Caco-2 (cell line): ENCODE measurements around a stretch of chr5.

GRCh38 chr5:88881187-88882269, 1.5 kb downstream of the MEF2C start:
- PRO-cap, result no peak
- RRBS, result no CpG with 5 or more reads among the region's 7 CpGs

- PRO-cap, result no peak
- RRBS, result no CpG with 5 or more reads among the region's 3 CpGs
Measured at GRCh38 chr5:89041283-89041724, 158.3 kb upstream of the MEF2C start.

- PRO-cap, result no peak
- RRBS, result no CpG with 5 or more reads among the region's 5 CpGs
Measured at GRCh38 chr5:89756949-89757333, 652.6 kb downstream of the CETN3 start.

- PRO-cap, result unidirectional peak, plus-strand start at chr5:90548401
- RRBS, result no CpG with 5 or more reads among the region's 6 CpGs
Measured at GRCh38 chr5:90547998-90548624, 10.5 kb upstream of the ADGRV1 start.

- PRO-cap, result no peak
- RRBS, result no CpG with 5 or more reads among the region's 4 CpGs
Measured at GRCh38 chr5:90613950-90614409, 55.4 kb downstream of the ADGRV1 start.

DNA sequence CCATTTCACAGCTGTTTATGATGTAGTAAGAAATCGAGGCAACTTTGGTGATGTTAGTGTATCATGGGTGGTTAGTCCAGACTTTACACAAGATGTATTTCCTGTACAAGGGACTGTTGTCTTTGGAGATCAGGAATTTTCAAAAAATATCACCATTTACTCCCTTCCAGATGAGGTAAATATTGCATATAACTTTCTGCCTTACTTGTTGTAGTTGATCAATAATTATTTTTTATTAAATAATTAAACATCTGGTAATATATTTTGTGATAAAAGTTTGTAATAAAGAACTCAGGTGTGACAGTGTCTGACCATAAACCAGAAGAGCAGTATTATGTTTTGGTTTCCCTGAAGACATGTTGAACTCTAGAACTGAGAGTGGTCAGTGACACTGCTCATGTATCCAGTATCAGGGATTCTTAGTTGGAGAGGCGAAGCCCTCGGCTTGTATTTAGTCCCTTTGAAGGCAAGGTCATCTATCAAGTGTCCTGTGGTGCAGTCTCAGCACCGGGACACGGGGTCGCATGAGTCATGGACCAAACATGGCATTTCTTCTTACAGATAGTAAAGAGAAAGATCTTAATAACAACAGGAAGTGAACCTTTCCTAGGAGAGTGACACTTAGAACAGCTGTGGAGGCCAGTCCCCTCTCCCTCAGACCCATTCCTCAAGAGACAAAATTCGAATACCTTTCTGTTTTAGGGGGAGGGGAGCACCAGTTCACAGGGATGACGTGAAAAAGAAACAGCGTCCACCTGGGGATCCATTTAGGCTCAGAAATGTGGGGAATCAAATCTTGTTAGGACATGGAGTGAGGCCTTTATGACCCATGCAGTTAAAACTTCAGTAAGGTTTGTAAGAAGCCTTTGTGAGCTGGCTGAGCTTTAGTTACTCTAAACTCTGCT, 86.3 kb downstream of the ADGRV1 start:
- PRO-cap, result no peak
- RRBS, result no CpG with 5 or more reads among the region's 9 CpGs

GRCh38 chr5:91006673-91007206, 376.4 kb downstream of the ARRDC3 start:
- PRO-cap, result no peak
- RRBS, result no CpG with 5 or more reads among the region's 3 CpGs

GRCh38 chr5:91033196-91033708, 349.9 kb downstream of the ARRDC3 start:
- PRO-cap, result no peak
- RRBS, result no CpG with 5 or more reads among the region's 2 CpGs

DNA sequence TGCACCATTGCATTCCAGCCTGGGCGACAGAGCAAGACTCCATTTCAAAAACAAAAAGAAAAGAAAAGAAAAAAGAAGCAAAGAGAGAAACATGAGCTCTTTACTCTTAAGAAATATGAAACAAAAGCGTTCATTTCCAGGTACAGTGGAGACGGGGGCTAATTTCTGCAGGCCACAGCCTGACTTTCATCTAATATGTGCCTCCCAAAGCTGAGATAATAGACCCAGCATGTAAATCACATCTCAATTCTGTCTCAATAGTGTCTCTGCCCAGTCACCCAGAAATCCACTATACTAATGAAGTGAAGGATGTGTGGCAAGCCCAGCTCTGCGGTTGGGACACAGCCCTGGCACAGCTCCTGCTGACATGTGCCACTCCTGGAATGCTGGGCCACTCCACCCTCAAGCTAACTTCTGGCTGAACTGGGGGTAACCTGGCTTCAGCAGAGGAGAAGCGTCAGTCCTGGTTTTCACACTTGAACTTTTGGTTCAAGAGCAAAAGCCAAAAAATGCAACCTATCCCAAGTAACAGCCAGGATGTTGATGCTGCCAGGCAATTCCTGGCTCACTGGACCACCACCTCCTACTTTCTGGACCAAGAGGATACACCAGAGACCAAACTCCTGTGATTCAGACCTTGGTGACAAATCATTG, 86.5 kb downstream of the ARRDC3 start:
- PRO-cap, result no peak
- RRBS, result no CpG with 5 or more reads among the region's 5 CpGs

- PRO-cap, result no peak
Measured at GRCh38 chr5:91403618-91403843, 20.4 kb upstream of the ARRDC3 start.

DNA sequence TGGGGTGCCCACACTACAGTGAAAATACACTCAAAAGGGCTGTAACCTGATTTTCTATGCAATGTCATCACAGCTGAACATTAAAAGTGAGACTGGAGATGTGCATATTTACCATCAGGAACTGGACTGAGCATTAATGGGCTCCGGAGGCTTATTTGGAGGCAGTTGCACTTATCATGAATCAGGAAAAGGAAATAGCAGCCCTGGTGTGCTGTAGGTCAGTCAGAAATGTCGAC, 942.0 kb upstream of the NR2F1 start:
- PRO-cap, result no peak
- RRBS, result no CpG with 5 or more reads among the region's 2 CpGs

DNA sequence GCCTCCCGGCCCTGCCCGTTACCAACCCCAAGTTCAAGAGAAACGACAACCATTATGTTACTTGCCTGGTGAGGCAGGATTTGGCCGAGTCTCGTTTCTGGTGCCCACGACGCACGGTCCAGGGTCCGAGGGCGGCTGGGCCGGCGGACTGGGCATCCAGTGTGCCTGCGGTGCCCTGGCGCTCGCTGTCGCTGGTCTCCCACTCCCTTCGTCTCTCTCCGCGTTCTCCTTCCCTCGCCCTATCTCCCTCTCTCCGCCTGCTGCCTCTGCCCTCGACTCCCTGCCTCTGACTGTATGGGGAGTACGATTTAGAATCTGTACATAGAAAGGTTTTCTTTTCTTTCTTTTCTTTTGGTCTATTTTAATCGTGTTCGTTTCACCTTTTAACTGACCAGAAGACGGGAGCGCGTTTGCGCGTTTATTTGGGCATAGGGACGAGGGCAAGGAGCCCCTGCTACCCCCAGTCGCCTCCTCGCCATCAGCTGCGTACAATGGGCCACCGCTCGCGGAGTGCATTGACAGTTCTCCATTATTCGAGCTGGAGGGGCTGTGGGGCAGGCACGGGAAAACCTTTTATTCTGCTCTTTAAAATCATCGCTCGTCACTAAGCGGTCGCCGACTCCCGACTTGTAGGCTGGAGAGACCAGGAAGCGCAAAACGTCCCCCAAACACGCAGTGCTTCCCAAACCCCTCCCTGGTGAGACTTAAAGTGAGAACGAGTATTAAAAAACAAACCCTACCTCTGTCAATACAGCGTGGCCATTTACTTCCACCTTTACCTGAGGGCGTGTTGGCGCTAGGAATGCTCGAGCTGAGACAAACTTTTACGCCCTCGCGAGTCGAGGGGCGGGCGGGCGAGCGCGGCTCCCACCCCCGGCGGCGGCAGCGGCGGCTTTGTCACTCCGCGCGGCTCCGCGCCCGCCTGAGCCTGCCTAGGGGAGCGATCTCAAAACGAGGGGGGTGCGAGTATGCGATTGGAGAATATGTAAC, 2.3 kb upstream of the NR2F1 start:
- PRO-cap, result no peak
- RRBS, result no CpG with 5 or more reads among the region's 77 CpGs

GRCh38 chr5:93587917-93588594, 5.0 kb downstream of the NR2F1 start:
- PRO-cap, result no peak
- RRBS, result no CpG with 5 or more reads among the region's 71 CpGs

GRCh38 chr5:93594753-93595908, 12.1 kb downstream of the NR2F1 start:
- PRO-cap, result unidirectional peak, plus-strand start at chr5:93595607
- RRBS, result 89% methylated on average over 12 of the region's 54 CpGs

GRCh38 chr5:93598192-93599191, 15.5 kb downstream of the NR2F1 start:
- PRO-cap, result no peak
- RRBS, result 82% methylated on average over 10 of the region's 29 CpGs

DNA sequence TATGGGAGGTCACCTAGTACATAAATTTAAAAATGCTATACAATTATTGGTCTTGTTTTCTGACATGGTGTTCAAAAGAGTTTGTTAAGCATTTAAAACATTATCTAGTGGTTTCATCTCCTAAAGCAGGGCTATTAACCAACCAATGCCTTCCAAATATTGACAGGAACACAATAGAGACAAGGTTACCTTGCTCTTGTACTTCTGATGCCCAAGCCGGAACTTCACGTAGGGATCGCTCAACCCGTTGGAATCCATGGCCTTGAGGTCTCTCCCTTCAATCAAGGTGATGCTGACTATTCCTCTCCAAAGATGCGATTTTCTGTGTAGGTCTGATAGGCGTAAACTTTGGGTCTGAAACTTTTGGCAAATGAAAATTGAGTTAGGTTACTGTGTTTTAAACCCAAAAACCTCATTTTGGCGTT, 294.2 kb downstream of the SLF1 start:
- PRO-cap, result no peak
- RRBS, result no CpG with 5 or more reads among the region's 7 CpGs

DNA sequence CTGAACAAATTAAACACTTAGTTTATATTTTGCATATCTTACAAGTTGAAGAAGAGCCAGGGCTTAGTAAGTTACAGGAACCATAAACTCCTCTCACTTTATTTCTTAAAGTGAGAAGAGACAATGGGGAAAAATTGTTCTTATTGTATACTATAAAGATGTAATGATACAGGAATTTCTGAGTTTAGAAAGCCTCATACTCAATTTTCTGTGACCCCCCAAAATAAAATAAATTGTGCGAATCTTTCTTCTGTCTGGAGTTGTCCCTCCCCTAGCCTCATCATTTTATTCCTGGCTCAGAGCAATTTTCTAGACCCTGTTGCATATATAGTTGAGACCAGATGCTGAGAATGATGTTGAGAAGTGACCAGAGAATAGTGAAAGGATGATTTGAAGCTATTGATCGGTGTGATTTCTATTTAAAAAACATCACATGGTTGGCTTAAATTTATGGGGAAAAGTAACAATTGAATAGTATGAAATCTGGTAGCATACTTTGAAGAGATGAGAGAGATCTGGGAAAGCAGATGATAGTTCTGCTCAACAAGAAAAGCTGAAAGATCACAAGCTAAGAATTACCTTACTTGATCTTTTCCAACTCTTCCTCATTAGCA, 313.0 kb downstream of the SLF1 start:
- PRO-cap, result no peak
- RRBS, result no CpG with 5 or more reads among the region's 2 CpGs

DNA sequence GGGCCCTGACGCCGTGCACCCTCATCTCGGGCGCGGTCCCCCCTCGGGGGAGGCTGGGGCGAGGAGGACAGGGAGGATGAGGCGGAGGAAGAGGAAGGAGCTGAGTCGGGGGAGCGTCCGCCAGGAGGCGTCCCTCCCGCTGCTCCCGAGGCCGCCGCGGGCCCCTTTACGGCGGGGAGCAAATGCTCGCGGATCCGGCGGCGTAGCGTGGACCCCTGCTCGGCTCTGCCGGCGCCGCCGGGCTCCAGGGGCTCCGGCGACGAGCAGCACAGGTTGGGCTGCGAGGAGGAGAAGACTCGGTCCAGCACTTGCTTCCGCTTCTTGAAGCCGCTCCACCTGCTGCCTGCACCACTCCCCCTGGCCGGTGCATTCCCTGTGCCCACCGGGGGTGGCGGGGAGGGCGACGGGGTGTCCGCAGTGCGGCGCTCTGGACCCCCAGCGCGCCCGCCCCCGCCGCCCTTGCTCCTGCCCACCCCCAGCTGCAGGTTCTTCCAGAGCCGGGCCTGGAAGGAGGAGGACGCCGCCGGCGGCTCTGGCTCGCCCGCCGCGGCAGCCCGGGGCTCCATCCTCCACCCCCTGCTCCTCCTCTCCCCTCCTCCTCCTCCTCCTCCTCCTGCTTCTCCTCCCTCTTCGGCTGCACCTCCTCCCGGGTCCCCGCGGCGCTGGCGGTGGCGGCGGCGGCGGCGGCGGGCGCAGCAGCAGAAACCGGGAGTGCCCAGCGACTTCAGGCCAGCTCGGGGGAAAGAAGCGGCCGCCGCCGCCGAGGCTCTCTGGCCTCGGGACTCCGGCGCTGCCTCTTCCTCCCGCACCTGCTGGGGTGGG, 673 bp downstream of the MCTP1 start:
- PRO-cap, result no peak
- RRBS, result 4% methylated on average over 34 of the region's 85 CpGs

DNA sequence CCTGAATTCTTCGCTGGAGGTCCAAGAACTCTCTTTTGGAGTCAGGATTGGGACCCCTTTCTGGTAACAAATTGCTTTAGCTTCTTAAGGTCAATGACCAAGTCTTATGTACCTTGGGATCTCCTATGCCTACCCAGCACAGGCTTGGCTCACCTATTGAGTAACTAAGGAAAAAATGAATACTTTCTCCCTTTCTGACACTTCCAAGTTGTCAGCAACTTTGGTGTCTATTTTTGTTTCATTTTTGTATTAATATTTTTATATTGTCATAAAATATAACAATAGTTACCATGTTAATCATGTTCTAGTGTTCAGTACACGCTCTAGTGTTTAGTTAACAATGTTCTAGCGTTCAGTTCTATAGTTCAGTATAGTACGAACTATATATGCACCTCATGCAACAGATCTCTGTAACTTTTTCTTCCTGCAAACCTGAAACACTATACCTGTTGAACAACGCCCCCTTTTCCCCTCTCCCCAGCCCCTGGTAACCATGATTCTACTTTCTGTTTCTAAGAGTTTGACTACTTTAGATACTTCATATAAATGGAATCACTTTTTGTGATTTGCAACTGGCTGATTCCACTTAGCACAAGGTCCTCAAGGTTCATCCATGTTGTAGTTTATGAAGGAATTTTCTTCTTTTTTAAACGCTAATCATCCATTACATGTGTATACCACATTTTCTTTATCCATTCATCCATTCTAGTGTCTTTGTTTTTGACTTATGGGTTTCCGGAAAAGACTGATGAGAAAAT, 1.7 kb upstream of the RHOBTB3 start:
- PRO-cap, result no peak
- RRBS, result no CpG with 5 or more reads among the region's 7 CpGs

- PRO-cap, result no peak
- RRBS, result no CpG with 5 or more reads among the region's 16 CpGs
Measured at GRCh38 chr5:95817248-95817980, 5.1 kb downstream of the GLRX start.